Rectum (tissue), 1 donor: Measurements from ENCODE around the gene CSMD2.

DNA sequence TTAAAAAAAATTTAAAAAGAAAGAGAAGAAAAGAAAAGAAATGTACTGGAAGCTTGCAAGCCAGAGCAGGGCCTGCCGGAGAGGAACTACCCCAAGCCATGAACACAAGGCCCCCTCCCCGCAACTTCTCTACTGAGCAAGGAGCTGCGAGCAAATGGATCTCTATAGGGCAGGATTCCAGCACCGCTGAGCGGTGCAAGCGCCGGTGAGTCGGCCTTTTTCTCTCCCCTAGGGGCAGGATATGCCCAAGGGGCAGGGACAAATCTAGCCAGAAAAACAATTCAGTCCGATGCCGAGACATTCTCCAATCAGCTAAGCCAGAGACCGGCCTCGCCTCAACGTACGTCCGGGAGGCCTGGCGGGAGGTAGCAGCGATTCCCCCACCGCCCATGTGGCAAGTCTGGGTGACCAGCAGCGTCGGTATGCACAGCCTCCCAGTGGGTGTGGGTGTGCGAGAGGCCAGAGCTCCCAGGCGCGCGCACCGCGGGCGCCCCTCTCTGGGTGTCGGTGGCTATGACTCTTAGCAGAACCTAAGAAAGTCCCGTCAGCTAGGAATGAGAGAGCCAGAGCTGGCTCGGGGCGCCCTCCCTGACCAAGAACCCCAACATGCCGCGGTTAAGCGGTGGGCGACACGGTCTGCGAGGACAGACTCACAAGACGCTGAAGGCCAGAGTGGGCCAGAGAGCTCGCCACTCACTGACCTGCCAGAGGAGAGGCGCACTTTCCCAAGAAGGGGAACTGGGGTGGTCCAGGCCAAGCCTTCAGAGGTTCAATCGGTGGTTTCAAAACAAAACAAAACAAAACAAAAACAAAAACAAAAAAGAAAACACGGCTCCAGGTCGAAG is 1.9 kb downstream of the CSMD2 start:
- PRO-cap = unidirectional peak, plus-strand start at position 560 of the sequence

GRCh38 chr1:34164630-34165487 is at the start of gene CSMD2:
CSMD2 (minus strand) TSS chr1:34165230.
- PRO-cap = bidirectional peak, plus-strand start at chr1:34165380, minus-strand start at chr1:34165230

DNA sequence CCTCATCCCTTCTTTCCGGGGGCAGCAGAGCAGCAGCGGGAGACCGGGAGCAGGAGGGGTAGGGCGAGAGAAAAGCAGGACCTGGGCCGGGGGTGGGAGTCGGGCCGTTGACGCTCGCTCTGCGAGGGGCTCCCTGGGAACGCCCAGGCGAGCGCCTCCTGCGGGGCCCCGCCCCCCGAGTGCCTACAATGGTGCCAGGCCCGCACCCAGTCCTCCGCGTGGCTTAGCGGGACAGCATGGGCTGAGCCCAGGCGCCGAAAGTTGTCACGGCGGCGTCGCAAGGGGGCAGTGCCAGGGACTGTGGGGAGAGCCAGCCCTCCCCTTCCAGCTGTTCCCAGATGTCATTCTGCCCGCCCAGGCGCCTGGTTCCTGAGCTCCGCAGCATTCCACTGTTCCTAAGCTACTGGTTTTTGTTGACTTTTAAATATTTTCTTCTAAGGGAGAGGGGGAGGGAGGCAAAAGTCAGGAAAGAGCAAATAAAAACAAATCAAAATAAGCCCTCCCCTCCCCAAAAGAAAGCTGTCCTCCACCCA is 505 bp downstream of the C1orf94 start:
- PRO-cap = no peak

GRCh38 chr1:35172912-35173796 is 19.8 kb downstream of the SFPQ start:
- PRO-cap = no peak

DNA sequence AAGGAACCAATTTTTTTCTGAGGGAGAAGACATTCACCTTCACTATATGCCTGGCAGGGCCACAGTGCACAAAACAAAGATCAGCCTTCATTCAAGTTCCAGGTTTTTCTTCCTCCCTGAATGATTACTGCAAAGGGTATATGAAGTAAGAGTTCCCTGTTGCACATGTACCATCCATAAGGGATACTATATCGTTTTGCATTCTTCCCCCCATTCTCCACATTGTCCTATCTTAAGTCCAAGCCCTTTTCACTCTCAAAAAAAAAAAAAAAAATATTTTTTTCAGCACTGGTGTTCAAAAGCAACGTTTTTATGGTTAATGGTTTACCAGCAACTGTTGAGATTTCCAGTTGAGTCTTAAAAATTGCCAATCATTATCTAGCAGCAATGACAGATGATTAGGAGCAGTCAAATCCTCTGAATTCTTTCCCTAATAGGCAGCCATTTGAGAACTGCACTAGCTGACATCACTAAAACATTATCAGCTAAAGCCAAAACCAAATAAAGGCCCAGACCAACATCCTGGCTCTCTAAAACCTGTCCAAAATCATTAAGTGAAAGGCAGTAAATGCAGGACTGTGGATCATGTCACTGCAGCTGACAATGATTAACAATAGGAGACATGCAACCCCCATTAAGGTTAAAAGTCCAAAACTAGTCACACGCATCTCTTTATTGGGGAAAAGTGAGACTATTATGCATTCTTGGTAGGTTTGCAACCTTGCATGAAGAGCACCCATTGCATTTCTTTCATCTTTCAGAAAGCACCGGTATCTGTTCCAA is 14.1 kb downstream of the SFPQ start:
- PRO-cap = no peak

GRCh38 chr1:35180248-35180673 is 12.7 kb downstream of the SFPQ start:
- PRO-cap = no peak

DNA sequence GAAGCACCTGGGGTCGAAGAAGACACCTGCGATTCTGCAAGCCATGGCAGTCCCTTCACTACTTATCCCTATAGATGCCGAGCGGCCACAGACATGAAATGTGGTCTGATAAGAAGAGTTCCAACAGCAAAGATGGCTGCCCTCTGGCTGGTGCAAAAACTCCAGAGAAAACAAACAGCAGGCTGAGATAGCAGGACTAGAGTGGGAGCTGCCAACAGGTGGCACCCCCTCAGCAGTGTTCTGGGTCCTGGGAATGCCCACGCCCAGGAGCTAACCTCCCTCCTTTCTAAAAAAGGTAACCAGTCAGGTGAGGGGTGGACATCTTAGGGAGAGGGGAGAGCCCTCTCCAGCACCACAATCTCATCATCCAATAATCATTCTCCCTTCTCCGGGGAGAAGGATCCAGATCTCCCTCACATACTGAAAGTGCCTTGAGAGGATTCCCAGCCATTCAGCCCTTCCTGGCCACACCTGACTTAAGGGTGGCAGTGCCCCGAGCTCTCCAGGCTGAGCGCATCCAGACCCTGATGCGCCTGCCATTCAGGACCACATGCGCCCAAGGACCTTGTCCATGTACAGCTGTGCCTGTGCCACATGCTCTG is 121.4 kb downstream of the KIAA0319L start:
- PRO-cap = no peak

DNA sequence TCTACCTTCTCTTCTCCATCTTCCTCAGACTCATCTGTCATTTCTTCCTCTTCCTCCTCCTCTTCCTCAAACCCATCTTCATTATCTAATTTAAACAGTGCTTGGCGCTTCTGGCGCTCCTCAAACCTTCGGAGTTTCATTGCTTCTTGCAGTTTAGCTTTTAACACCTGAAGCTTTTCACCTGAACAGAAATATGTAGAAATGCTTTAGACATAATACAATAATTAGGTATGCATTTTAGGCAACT is 18.5 kb downstream of the CLSPN start:
- PRO-cap = no peak

- PRO-cap = no peak
These were observed 3.3 kb upstream of the AGO4 start for GRCh38 chr1:35804492-35804922.

- PRO-cap = no peak
These were observed 2.2 kb downstream of the AGO4 start for GRCh38 chr1:35809903-35810519.

GRCh38 chr1:35853366-35853848 is 29.6 kb upstream of the AGO1 start:
- PRO-cap = no peak

- PRO-cap = no peak
These were observed 11.2 kb downstream of the AGO1 start for GRCh38 chr1:35894126-35894645.

DNA sequence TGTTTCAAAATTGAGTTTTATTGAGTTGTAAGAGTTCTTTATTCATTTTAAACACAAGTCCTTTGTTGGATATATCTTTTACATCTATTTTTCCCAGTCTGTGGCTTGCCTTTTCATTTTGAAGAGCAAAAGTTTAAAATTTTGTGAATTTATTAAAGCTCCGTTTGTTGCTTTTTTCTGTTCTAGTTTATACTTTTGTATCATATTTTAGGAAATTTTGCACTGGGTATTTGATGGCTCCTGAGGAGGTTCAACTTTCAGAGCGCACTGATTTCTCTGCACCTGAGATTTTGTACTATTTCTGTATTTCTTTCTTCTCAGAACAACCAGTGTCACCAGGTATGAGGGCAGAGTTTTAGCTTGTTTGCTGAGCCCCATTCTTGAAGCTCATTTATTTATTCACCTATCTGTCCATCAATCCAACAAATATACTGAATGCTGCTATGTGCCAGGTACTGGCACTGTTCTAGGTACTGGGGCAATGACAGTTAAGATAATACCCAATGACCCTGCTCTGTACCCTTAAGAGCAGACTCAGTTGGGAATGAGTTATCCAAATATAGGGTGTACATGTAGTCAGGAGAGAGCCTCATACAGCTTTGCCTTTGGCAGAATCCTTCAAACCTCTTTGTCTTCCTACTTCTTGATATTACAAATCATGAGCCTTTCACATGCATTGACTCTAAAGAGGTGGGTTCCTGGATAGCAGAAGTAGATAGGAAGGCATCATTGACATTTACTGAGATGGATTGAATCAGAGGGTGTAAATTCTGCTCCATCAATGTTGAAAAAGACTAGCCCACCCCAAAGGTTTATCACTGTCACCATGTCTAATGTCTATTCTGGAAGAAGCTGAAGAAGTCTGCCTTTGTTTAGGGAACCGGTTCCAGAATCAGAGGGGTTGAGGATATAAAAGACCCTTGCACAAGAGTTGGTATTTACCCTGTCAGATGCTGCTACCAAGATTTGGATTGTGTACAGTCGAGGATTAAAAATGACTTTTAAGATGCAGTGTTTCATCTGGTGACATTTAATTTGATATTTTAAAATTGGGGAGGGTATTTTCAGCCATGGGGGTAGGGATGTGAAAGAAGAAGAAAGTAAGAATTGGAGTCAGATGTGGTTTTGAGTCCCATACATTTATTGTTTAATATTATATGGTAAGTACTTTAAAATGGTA is 1.9 kb upstream of the AGO3 start:
- PRO-cap = no peak

- PRO-cap = no peak
These were observed 11.2 kb upstream of the COL8A2 start for GRCh38 chr1:36135908-36137008.

- PRO-cap = no peak
These were observed 27.3 kb downstream of the MAP7D1 start for GRCh38 chr1:36183074-36183878.

DNA sequence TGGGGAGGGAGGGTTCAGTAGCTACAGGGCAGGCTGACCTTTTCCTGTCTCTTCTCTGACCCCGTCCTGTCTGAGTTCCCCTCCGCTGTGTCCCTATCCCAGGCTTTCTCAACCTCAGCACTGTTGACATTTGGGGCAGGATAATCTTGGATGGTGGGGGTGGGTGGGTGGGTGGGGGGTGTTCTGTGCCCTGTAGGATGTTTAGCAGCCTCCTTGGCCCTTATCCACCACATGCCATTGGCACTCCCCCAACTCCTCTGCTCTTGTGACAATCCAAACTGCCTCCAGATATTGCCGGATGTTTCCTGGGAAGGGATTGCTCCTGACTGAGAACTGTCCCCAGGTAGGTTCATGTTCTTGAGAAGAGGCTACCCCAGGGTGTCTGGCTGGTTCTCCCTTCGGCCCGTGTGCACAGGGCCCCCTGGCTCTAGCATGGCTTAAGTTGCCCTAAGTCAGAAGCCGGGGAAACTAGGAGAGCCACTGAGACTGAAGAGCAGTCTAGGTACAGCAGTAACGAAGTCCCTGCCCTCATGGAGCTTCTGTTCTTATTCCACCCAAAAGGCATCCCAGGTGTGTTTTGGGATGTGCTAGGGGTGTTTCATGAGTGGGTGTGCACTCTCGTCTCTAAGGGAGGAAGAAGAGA is 19.9 kb upstream of the THRAP3 start:
- PRO-cap = no peak

DNA sequence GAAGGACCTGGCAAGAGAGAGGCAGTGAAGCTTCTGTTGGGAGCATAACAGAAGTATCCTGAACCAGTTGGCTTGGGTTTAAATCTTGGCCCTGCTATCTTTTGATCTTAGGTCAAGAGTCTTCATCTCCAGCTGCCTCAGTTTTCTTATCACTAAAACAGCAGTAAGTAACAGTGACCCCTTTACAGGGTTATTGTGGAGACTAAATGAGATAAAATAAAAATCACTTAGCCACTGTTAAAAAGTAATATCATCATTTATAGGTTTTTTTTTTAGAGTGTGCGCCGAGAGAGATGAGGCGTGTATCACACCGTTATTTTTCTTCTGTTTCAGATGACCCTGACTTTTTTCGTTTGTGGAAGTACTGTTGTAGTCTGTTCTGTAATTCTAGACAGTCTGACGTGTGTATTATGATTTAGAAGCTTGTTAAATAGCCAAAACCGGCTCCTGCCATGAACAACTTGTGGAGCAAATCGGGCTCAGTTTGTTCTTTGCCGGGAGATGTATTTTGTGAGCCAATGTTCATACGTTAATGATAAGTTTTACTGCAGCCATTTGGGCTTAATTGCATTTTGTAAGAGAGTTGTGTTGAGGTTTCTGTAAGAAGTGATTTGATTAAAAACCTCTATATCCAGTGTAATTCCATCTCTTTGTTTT is 1.2 kb downstream of the THRAP3 start:
- PRO-cap = no peak

- PRO-cap = bidirectional peak, plus-strand start at chr1:36300288, minus-strand start at chr1:36300032
These were observed 6.2 kb upstream of the SH3D21 start for GRCh38 chr1:36299936-36300474.

GRCh38 chr1:36400763-36401426 is 3.2 kb upstream of the LSM10 start:
- PRO-cap = no peak

GRCh38 chr1:36418842-36419632 is 21.3 kb upstream of the LSM10 start:
- PRO-cap = no peak